NCI-H460 (cell line): ENCODE measurements around the genes ALG10B and SLC2A13.

GRCh38 chr12:32789098-32789461, 33.4 kb upstream of the YARS2 start:
RAMPAGE:
- cytosol, long total RNA = no peak
- long total RNA = no peak
- nucleus, long total RNA = no peak

DNA sequence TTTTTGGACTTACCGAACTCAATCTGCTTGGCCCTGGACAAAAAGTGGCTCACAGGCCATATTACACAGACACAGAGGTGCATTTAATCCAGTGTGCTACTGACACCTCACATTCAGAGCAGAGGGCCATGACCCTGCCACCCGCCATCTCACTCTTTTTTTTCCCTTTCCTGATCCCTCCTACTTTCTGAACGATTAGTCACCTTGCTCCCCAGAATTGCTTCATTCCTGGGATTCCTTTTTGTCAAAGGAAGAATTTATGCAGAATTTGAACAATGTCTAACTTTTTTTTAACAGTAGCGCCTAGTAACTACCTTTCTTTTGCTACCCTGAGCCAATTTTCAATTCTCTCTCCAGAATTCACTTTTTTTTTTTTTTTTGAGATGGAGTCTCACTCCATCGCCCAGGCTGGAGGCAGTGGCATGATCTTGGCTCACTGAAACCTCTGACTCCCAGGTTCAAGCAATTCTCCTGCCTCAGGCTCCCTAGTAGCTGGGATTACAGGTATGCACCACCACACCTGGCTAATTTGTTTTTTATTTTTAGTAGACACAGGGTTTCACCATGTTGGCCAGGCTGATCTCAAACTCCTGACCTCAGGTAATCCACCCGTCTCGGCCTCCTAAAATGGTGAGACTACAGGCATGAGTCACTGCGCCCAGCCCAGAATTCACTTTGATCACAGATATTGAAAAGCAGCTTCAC, 4.5 kb downstream of the PKP2 start:
RAMPAGE:
- cytosol, long total RNA = no peak
- long total RNA = no peak
- nucleus, long total RNA = no peak

GRCh38 chr12:33945253-33945512, 77.1 kb upstream of the ALG10 start:
RAMPAGE:
- cytosol, long total RNA = no peak
- long total RNA = no peak
- nucleus, long total RNA = no peak

DNA sequence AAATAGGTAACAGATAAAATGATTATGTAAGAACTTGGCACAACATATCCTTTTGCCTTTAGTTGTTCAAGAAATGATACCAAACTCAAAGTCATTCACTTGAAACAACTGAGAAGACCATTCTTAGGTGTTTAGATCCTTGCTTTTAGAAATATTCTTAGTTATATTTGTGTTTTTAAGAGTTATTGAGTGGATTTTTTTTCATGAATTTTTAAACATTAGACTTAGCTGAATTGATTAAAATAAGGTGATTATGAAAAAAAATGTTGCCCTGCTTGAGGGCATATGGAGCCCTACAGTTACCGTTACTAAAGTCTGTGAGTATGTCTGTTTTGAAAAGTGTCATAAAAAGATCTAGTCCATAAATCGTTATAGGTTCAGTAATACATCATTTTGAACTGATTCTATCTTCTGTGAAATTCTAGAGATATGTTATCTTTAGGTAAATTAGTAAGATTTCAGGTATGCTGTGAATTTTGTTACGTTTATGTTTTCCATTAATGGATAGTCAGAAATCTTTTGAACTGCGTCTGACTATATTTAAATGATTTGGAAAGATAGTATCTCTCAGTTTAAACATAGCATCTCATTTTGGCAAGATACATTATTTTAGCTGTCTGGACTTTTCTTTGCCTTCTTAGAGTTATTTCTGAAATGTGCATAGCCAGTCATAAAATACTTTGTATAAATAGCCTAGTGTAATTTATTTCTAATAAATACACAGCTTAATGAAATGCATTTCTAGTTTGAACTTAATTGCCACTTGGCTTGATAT, 8.2 kb downstream of the ALG10 start:
RAMPAGE:
- cytosol, long total RNA = no peak
- long total RNA = no peak
- nucleus, long total RNA = no peak

DNA sequence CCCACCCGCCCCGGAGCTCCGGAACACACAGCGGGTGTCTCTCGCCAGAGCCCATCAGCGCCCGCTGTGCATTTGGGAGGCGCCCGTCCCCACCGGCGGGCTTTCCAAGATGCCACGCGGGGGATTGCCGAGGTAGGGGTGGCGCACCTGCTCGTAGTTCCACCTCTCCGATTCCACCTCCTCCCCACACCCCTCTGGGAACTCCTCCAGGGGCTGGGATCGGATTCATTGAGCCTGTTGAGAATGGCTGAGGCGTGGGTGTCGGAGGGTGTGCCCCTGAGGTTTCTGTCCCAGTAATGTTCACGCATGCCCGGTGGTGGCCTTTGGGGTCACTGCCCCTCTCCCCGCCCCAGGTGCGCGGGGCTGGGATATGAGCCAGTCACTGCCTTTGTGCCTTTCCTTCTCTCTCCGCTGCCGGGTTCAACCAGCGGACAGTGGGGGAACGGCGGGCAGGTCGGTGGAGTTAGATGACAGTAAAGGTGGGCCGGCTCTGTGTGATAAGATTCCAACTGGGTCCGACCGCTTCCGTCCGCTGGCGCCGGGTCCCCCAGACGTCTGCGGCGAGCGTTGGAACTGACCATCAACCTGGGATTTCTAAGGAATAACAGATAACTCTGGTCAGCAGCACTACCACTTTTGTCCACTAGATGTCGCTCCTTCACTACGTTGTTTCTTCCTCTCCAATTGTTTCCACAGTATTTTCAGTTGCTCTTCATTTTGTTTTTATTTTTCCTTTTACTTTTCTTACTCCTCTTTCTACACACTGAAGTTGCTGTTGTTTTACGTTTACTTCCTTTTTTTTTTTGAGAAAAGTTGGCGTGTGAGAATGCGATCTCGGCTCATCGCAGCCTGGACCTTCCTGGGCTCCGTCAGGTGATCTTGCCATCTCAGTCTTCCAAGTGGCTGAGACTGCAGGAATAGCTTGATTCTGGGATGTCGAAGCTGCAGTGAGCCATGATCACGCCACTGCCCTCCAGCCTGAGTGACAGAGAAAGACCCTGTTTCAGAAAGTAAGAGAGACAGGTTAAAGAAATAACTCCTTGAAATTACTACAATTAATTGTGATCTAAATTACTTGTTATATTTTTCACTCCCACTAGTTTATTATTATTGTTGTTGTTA, 178.0 kb upstream of the ALG10B start:
RAMPAGE:
- cytosol, long total RNA = no peak
- long total RNA = no peak
- nucleus, long total RNA = no peak

DNA sequence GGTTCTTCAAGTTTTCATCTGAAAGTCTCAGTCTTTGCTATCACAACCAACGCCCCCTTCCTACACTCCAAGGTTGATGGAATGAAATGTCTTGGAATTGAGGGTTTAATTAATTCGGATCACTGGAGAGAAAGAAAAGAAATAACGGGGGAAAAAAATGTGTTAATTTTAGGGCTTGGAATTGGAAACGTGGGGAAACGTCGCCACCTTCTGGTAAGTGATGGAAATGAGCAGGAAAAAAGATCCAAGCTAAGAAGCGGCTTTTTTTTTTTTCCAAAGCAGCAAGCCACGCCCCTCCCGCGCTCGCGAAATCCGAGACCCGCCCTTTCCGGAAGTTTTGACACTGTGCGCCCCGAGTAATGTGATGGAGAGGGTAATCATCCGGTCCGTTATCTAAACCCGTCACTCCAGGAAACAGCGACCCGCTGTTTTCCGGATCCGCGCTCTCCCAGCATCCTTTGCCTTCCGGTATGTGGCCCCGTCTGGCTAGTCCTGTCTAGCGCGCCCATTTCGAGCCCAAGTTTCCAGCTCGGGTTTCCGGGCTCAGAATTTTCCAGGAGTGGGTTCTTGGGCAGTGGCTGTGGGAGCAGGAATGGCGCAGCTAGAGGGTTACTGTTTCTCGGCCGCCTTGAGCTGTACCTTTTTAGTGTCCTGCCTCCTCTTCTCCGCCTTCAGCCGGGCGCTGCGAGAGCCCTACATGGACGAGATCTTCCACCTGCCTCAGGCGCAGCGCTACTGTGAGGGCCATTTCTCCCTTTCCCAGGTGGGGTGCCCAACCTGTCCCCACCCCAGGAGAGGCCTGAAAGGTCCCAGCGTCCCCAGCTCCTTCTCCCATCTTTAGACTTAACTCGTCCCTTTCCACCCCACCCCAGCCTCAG, at the start of gene ALG10B:
Gene ALG10B (plus strand): TSS at position 473 of the 878 bp plus-strand sequence.
RAMPAGE:
- cytosol, long total RNA = start-site peak on the plus strand centred at position 503 of the sequence, 60 bp wide, 43 and 38 reads in 2 replicates
- long total RNA = no peak
- nucleus, long total RNA = no peak

RAMPAGE:
- cytosol, long total RNA = no peak
- long total RNA = no peak
- nucleus, long total RNA = no peak
These were observed 13.4 kb downstream of the CPNE8 start for GRCh38 chr12:38892079-38892296.

DNA sequence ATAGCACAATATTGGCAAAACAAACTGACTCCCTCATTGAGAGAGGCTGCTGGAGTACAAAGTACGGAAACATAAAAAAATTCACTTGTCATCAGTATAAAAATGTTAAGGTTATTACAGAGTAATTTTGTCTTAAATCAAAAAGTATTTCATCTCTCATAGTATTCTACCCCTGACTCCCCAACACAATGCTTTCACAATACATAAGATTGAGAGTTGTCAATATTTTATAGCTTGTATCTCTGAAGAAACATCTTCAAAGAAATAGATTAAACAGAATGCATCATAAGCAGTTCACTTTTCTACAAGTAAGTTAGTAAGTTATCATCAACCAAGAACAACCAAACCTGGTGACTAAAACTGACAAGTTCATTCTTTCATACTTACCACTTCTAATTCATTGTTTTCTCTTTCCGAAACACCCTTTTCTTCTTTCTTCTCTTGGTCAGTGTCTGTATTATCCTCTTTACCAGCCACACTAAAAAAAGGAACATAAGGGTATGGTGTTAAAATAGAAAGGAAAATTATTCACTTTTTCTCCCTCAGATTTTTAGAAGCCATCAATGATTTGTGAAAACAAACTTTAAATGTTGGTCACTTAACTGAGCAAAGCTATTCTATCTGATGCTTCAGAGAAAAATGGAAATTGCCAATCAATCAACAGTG, 101.1 kb downstream of the KIF21A start:
RAMPAGE:
- cytosol, long total RNA = no peak
- long total RNA = no peak
- nucleus, long total RNA = start-site peak on the minus strand centred at position 322 of the sequence, 455 bp wide, 11 and 6 reads in 2 replicates

GRCh38 chr12:39351546-39352325, 91.2 kb downstream of the KIF21A start:
RAMPAGE:
- cytosol, long total RNA = no peak
- long total RNA = no peak
- nucleus, long total RNA = no peak

DNA sequence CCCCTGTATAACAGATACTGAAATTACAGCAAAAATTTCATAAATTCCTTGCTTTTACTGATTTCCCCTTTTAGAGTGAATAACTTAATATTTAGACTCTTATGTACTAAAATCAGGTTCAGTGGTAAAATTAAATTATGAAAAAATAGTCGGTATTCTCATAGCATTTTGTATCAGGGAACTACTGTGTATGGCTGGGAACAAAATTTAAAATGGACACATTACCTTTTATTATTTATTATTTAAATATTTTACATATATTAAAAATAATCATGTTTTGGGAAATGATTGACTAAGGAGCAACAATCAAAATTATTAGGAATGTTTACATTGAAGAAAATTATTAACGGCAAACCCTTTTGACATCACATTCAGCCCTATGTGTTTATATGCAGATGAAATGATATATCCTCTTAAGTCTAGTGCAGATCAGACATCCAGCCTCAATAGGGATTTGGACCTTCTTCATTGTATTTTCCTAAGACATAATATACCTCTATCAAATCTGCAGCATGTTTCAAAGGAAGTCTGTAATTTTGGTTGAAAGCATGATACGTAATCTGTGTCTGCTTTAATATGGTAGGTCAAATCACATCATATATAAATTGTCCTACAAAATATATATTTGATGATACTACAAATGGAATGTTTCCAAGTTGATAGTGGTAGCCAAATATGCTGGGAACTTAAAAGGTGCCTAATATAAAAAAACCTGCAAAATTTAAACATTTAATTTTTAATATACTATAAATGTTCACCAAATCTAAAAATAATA, 130.9 kb downstream of the C12orf40 start:
RAMPAGE:
- cytosol, long total RNA = no peak
- long total RNA = no peak
- nucleus, long total RNA = no peak

DNA sequence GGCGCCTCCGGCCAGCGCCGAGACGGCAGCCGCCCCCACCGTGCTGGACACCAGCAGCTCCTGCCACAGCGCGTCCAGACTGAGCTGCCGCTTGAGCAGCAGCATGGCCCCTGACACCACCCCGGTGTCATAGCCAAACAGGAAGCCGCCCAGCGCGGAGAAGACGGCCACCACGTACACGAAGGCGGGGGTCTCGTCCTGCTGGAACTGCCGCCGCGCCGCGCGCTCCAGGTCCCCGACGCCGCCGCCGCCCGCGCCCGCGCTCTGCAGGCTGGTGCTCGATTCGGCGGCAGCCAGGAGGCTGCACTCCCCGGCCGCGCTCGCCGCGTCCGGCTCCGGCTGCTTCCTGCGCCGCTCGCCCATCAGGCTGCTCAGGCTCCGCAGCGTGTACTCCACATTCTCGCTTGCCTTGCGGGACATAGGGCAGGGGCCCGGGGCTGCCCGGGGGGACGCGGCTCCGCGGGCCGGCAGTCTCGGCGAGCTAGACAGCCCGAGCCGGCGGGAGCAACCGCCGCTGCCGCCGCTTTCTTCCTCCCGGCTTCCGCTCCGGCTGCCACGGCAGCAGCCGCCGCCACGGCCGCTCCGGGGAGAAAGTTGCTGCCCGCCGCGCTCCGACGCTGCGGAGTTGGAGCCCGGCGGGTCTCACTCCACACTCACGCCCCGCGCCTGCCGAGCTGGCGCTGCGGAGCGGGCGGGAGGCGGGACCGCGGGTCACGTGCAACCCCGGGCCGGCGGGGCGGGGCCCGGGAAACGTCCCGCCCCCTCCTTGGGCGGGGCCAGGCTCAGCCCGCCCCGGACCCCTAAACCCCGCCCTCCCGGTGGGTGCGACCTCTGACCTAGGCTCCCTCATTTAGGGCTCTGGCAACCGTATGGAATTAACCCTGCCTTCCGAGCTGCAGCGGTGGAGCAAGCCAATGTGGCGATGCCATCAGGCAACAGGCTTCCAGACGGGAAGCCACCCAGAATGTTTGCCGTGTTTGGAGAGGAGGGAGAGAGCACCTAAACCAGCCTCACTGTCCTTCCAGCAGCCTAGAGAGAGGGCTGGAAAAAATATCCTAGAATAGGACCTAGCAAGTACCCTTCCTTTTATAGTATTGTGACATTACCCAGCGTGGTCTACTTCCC, at the start of gene SLC2A13:
Gene SLC2A13 (minus strand): TSS at position 693 of the 1,125 bp plus-strand sequence.
RAMPAGE:
- cytosol, long total RNA = no peak
- long total RNA = no peak
- nucleus, long total RNA = no peak

GRCh38 chr12:41189174-41190258, 1.4 kb downstream of the PDZRN4 start:
RAMPAGE:
- cytosol, long total RNA = no peak
- long total RNA = no peak
- nucleus, long total RNA = no peak

GRCh38 chr12:41202623-41203555, 14.8 kb downstream of the PDZRN4 start:
RAMPAGE:
- cytosol, long total RNA = no peak
- long total RNA = no peak
- nucleus, long total RNA = no peak

RAMPAGE:
- cytosol, long total RNA = no peak
- long total RNA = no peak
- nucleus, long total RNA = no peak
These were observed 124.7 kb downstream of the PRICKLE1 start for GRCh38 chr12:42464702-42465396.

DNA sequence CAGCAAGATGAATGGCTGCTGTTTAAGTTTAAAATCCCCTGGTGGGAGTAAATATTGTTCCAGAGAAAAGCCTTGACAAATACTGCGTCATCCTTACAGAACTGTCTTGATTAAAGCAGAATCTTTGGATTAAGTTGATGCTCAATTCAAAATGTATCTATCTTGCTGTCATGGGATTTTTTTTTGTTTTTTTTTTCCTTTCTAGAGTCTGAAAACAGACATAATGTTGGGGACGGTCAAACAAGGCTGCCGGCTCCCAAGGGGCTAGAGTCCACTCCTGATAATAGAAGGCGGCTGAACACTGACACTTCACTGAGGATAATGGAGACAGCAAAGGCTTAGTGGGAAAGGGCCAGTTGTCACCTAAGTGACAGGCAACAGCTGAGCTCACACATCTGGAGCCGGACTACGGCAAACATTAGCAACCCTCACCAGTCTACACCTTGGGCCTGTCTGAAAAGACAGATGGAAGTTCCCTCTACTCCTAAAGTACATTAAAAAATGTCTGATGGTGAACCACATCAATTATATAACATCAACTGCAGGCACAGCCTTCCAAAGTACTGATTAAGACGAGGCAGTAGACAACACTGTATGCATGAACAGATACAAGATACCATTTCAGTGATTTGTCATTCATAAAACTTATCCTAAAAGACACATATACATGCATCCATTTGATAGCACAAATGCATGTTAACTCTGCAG, 1.6 kb downstream of the PRICKLE1 start:
RAMPAGE:
- cytosol, long total RNA = no peak
- long total RNA = no peak
- nucleus, long total RNA = no peak

DNA sequence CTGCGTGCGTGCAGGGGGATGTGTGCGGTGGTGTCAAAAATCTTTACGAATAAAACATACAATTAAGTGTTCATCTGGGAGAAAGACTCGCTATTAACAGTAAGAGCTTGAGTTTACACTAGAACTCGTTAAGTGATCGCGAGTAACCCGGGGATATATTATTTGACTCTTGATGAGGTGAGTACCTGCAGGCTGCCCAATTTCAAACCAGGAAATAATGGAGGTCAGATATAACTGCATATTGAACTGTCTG, 852 bp downstream of the TWF1 start:
RAMPAGE:
- cytosol, long total RNA = no peak
- long total RNA = no peak
- nucleus, long total RNA = no peak

DNA sequence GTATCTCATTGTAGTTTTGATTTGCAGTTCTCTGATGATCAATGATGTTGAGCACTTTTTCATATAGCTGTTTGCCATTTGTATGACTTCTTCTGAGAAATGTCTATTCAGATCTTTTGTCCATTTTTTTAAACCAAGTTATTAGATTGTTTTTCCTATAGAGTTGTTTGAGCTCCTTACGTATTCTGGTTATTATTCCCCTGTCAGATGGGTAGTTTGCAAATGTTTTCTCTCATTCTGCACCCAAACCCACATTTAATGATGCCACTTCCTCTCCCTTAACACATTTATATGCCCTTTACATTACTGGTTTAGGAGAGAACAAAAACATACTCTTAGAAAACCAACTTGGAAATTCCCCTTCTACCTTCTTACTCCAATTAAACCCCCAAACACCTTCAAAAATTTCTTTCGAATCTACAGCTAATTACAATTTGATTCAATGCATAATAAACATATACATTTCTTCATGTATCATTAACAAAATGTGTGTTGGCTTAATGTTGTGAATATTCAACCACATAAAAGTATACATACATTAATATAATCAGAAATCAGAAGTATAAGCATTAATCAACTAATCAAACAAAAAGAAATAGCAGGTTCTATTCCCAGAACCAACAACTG, 48.0 kb downstream of the NELL2 start:
RAMPAGE:
- cytosol, long total RNA = no peak
- long total RNA = no peak
- nucleus, long total RNA = no peak

GRCh38 chr12:45217018-45217393, 1.1 kb downstream of the ANO6 start:
RAMPAGE:
- cytosol, long total RNA = no peak
- long total RNA = no peak
- nucleus, long total RNA = no peak

DNA sequence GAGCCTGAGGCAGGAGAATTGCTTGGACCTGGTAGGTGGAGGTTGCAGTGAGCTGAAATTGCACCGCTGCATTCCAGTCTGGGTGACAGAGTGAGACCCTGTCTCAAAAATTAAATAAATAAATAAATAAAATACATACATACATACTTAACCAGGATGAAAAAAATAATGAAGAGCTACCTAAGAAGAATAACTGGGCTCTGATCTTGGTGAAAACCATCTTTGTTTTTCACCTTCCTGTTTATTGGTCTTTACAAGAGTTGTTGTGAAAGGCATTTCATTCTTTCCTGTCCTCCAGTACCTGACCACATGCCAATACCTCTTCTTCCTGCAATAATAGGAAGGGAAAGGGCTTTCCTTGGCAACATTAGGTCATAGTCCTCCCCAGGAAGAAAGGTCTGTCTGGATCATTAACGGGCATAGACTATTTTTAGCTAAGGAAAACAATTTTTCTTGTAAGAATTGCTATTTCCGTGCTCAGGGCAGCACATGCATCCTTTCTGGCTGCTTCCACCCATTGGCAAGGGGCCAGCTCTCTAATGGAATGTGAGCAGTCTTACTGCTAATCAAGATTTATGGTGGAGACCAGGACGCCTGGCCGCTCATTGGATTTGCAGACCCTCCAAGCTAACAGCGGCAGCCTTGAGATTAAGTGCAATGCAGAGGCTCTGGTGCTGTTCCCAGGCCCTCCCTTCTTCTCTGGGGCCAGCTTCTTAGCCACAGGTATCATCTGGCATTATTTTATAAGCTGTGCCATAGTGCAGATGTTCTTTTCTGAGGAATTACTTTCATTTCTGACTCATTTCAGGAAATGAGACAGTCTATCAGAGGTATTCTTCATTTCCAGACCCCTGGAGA, 52.7 kb downstream of the ANO6 start:
RAMPAGE:
- cytosol, long total RNA = no peak
- long total RNA = no peak
- nucleus, long total RNA = no peak

DNA sequence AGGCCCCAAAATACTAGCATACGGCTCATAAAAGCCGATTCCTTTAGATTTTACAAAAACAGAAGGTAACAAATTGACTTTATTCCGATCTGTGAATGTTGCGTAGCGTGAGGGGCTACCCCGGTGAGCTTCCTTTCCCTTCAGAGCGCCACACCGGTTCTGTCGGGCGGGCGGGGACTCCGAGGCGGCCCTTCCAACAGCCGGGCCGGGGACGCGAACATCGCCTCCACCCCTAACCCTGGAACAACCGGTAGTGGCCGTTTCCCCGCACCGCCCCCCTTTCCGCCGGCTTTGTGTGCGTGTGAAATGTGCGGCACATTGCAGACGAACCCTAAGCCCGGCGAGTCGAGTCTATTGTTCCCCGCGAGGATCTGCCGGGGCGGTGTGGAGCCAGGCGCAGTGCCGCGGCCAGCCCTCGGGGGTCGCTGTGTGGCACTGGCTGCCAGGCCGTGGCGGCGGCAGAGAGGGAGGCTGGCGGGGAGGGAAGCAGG, 857 bp upstream of the ARID2 start:
RAMPAGE:
- cytosol, long total RNA = no peak
- long total RNA = no peak
- nucleus, long total RNA = no peak